Peritoneum (tissue), 1 donor: ENCODE measurements around a stretch of chr16.

DNA sequence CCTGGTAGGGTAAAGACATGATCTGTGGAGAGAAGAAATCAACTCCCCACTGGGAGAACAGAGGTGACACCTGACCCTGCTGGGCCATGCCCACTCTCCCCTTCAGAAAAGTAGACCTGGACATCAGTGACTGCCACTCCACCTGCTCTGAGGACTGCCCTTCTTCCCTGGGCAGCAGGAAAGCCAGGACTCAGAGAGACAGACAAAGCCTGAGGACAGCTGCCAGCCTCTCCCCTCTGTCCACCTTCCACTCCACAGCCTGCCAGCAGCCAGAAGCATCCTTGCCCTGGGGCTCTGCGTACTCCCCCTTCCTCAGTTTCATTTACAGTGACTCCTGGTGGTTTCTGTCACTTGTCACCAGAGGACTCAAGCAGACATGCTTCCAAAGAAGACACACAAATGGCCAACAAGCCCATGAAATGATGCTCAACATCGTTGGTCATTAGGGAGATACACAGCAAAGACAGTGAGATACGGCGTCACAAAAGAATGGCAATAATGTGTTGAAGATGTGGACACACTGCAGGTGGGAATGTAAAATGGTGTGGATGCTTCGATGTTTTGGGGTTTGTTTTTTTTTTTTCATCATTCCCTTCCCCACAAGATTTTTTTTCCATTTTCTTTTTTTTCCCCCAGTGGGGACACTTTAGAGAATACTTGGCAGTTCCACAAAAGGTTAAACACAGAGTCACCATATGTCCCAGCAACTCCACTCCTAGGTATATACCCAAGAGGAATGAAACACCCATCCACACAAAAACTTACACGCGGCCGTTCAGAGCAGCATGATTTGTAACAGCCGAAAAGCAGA lies 24.3 kb downstream of the ZDHHC7 start:
- PRO-cap: no peak

GRCh38 chr16:84988176-84989350 lies 22.8 kb downstream of the ZDHHC7 start:
- PRO-cap: no peak

DNA sequence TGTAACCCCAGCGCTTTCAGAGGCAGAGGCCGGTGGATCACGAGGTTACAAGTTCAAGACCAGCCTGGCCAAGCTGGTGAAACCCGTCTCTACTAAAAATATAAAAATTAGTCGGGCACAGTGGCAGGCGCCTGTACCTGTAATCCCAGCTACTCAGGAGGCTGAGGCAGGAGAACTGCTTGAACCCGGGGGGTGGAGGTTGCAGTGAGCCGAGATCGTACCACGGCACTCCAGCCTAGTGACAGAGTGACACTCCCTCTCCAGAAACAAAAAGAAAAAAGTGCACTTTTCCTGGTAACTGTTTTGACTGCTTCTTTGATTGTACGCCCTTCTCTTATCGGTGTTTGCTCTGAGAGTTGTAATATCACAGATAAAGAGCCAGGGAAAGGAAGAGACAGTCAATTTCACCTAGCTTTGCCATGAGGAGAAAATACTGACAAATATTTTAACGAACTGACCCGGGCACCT lies 19.1 kb downstream of the ZDHHC7 start:
- PRO-cap: no peak

DNA sequence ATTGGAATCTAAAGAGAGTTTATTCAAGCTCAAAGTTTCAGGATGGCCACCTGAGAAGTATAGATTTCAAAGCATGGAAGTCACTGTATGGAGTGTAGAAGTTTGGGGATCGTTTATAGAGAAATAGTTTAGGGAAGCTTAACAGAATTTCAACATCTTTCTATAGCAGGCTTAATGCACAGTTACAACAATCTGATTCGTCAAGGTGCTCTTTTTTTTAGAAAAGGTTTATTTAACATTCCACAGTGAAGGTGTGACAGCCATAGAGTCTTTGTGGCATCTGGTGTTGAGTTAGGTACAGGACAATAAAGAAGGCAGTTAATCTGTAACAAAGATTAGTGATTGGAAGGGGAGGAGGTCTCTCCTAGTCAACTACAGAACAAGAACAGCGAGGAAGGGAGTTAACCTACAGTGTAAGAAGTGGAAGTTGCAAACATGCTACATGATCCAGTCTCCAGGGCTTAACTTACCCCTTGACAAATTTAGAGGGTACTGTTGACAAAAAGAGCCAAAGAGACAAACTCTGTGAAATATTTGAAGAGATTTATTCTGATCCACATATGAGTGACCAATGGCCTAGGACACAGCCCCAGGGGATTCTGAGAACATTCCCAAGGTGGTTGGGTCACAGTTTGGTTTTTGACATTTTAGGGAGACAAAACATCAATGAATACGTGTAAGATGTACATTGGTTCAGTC lies 3.0 kb upstream of the ZDHHC7 start:
- PRO-cap: no peak

DNA sequence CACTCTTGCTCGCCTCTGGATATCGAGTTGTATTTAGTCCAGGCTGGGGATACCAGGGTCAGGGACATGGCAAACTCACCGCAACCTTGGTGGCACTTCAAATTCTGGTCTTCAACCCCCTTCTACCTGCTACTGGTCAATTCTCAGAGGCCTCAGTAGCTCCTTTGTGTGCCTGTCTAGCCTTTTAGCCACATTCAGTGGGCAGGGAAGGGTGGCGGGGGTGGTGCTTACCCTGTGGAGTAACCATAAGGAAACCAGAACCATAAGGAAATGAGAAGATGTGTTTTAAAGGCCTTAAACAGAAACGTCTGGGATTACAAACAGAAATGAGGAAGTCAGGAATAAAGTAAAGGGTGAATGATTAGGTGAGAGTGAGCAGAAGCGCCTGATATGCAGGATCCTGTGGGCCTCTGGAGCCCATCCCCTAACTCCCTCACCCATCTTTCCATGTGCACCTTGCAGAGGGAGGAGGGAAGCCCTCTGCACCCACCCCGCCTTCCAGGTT lies 20.2 kb downstream of the KIAA0513 start:
- PRO-cap: no peak

DNA sequence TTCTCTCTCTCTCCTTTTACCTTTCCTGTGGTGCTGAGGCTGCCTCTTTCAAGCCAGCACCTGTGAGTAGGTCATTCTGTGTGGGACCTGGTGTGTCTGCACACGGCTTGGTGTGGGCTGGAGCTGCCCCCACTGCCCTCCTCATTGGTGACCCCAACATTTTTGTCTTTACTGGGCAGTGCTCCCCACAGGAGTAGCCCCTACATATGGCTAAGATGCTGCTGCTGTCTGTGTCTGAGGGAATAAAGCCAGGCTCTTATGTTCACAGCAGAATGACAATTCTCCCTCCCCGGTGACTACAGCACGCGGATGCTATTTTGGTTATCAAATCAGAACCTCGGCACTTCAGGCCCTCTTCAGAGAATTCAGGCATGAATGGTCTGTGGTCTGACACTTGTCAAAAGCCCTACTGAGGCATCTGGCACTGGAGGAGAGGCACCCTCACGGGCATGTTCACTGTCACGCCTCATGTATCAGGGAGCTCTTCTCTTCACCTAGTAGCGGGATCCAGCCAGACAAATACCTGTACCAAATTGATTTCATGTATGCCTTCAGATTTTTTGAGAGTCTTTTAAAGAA lies 30.3 kb downstream of the KIAA0513 start:
- PRO-cap: no peak

DNA sequence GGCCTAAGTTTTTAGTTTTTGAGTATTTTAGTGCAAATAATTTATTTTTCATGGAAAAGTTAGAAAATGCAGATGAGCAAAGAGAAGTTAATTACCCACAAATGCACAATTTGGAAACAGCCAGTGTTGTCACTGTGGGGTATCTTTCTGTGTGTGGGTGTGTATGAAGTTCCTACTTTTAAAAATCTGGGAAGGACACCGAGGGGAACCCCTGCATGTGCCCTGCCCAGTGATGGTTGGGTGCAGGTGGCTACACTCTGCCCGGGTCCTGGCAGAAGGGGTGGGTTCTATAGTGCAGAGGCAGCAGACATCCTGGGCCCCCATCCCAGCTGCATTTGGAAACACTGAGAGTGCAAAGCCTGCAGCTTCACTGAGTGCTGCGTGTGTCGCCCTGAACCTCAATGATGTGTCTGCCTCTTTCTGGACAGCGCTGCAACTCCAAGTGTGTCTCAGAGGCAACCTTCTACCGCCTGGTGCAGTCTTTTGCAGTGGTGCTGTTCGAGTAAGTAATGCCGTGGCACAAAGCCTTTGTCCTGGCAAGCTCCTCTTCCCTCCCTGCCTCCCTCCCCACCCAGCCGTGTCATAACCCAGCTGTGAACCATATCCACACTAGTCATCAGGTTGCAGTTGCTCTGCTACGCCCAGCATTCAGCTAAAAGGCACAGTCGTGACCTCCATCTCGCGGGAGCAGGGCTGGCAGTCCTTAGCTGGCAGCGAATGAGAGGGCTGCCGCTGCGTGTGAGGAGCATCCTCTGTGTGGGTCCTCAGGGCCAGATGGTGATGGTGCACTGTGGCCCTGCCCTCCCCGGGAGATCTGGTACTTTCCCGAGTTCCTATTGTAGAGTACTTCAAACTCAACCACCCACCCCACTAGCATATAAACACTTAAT lies 39.5 kb downstream of the CIBAR2 start:
- PRO-cap: no peak

GRCh38 chr16:85136177-85137063 lies 24.1 kb upstream of the CIBAR2 start:
- PRO-cap: no peak

GRCh38 chr16:85153720-85154246 lies 41.5 kb upstream of the CIBAR2 start:
- PRO-cap: no peak

GRCh38 chr16:85187050-85187421 lies 74.8 kb upstream of the CIBAR2 start:
- PRO-cap: no peak

DNA sequence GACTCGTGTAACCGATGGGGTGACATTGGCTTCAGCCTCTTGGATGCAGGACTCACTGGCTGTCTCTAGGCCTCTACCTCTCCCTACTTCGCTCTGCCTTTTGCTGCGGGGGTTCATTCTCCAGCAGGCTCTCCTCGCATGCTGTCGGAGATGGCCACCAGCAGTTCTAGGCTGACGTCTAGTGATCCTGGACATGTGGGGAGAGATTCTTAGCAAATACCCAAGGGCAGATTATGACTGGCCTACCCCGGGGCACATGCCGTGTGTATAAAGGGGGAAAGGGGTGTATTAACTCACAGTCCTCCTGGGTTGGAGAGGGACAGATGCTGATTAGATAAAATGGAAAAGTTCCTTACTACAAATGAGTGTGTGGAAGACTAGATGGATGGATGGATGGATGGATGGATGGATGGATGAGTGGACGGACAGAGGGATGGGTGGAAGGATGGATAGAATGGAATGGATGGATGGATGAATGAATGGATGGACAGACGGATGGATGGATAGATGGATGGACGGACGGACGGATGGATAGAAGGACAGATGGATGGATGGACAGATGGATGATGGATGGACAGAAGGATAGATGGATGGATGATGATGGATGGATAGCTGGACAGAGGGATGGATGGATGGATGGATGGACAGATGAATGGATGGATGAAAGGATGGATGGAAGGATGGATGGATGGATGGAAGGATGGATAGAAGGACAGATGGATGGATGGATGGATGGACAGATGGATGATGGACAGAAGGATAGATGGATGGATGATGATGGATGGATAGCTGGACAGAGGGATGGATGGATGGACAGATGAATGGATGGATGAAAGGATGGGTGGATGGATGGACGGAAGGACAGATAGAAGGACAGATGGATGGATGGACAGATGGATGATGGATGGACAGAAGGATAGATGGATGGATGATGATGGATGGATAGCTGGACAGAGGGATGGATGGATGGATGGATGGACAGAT lies 118.5 kb upstream of the CIBAR2 start:
- PRO-cap: no peak

DNA sequence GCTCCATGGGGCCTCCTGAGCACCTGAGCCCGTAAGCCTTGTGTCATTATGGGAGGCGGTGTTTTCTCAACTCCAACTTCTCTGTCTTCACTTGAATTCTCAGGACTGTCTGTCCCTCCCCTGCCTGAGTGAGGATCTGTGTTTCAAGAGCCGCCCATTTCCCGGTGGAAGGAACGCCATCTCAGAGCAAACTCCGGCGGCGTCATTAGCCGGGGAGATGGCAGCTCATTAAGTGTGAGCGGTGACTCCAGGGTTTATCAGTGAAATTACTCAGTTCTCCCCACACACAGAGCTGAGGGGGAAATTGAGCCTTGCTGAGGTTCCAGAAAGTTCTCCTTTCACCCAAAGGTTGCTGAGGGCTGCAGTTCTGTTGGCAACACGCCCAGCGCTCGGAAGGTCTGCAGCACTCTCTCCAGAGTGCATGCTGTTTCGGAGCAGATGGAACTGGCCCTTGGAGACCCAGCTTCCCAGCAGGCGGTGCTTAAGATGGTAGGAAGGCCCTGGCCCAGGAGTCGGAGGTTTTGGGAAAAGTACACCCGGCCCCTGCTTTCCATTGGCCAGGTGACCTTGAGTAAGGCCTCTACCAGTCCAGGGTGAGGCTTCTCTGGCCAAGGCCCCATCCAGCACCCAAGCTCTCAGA lies 167.5 kb upstream of the CIBAR2 start:
- PRO-cap: no peak

DNA sequence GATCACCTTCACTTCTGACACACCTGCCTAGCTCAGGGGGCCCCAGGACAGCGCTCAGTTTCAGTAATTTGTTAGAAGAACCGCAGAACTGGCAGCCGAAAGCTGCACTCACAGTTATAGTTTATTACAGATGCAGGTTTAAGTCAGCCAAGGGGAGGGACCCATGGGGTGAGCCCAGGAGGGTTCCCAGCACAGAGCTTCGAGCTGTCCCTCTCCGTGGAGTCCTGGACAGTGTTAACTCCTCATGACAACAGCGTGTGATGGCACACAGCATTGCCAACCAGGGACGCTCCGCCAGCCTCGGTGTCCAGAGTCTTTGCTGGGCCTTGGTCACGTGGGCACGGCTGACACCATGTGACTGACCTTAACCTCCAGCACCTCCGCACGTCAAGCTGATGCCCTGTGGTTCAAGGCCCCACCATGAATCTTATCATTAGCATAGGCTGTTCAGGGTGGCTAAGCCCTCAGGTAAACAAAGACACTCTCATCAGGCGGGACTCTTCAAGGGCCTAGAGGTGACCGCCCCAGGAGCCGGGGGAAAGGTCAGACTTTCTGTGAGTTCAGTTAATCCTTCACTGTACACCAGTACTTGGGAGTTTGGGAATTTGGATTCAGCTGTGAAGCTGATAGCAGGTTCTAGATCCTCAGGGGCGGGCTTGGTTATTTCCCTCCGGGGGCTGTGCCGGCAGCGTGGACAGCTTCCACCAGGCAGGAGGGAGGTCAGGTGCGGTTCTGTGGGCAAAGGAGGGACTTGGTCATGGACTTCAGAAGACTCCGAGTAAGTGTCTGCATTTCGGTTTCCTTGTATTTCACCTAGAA lies 195.3 kb upstream of the CIBAR2 start:
- PRO-cap: no peak

- PRO-cap: no peak
Observed at GRCh38 chr16:85309584-85309809, 197.2 kb upstream of the CIBAR2 start.

- PRO-cap: no peak
Observed at GRCh38 chr16:85395357-85396590, 217.3 kb upstream of the GSE1 start.

GRCh38 chr16:85422885-85423361 lies 190.2 kb upstream of the GSE1 start:
- PRO-cap: no peak

DNA sequence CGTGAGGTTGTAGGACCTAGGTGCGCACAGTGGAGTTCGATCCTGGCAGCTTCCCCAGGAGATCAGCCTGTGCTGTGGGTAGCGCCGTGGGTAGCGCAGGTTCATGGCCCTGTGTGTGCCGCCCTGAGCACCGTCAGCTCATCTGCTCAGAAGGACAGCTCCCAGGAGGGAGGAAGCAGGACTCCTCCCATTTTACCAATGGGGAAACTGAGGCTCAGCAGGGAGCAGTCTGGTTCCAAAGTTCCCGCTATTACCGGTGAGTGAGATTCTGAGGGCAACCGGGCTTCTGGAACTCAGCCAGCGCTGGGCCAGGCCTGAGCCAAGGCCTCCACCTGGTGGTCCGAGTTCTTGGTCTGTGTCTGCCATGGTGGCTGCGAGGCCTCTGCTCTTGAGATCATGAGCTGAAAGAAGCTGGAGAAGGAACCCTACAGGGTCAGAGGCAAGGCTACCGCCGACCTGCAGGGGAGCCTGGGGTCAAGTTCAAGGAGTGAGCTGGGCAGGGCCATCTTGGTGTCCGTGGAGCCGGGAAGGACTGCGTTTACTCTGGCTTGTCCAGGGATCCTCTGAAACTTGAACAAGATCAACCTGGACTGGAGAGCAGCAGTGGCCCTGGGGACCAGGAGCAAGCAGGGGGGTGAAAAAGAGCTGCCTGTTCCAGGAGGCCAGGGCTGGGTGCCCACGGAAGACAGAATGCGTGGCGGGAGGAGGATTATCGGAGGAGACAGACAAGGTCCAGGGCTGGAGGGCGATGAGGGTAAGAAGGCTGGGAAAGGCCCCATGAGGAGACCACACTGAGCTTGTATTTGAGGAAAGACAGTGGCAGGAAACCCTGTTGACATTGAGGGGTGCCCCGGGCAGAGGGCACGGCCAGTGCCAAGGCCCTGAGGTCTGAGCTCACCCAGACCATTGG lies 110.6 kb upstream of the GSE1 start:
- PRO-cap: no peak

- PRO-cap: no peak
Observed at GRCh38 chr16:85561626-85562028, 51.5 kb upstream of the GSE1 start.

- PRO-cap: no peak
Observed at GRCh38 chr16:85573878-85574769, 39.0 kb upstream of the GSE1 start.

DNA sequence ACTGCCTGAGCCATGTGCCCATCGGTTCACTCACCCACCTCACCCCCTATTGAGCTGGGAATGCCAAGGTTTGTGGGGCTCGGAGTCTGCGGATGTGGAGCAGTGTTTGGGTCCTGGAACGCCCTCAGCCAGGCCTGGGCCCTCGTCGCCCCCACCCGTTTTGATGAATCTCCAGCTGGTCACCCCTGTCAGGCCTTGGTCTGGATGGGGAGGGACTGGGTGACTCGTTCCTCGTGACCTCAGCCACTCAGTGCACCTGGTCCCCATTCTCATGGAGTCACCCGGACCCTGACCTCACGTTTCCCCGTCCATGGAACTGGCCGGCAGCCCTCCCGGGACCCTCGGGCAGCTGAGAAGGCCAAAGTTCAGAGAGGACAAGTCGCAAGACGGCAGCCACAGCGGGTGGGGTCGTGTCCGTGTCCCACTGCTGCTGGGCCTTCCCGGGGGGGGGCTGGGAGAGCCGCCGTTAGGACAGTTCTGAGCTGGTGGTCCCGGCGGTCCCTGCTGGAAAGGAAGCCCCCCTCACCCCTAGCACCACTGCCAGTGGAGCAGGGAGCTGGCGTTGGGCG lies 23.2 kb downstream of the GSE1 start:
- PRO-cap: no peak